Cytotoxic T cell (primary cell): ENCODE measurements around a stretch of chr10.

- PRO-cap, 2 experiments, result no peak in any of the 2 experiments
Observed at GRCh38 chr10:96118661-96119045, 11.4 kb upstream of the ZNF518A start.

GRCh38 chr10:96130629-96131204 lies 620 bp downstream of the ZNF518A start:
- PRO-cap, 2 experiments, result no peak in any of the 2 experiments

DNA sequence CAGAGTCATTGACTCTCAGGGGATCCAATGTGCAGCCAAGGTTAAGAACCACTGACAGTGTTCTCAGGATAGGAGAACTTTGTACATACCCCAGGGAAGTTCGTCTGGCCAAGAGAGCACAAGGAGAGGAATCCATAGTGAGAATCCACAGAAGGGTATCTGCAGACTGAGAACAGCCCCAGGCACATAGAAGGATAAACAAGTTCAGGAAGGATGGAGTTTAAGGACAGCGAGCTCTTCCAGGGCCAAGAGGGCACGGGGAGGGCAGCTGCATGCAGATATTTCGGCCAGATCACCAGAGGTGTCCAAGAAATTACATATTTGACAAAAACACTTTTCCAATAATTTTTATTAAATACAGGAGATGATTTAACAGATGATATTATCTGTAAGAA lies 16.4 kb downstream of the BLNK start:
- PRO-cap, 2 experiments, result no peak in any of the 2 experiments

GRCh38 chr10:96267261-96267727 lies 4.1 kb downstream of the BLNK start:
- PRO-cap, 2 experiments, result no peak in any of the 2 experiments

DNA sequence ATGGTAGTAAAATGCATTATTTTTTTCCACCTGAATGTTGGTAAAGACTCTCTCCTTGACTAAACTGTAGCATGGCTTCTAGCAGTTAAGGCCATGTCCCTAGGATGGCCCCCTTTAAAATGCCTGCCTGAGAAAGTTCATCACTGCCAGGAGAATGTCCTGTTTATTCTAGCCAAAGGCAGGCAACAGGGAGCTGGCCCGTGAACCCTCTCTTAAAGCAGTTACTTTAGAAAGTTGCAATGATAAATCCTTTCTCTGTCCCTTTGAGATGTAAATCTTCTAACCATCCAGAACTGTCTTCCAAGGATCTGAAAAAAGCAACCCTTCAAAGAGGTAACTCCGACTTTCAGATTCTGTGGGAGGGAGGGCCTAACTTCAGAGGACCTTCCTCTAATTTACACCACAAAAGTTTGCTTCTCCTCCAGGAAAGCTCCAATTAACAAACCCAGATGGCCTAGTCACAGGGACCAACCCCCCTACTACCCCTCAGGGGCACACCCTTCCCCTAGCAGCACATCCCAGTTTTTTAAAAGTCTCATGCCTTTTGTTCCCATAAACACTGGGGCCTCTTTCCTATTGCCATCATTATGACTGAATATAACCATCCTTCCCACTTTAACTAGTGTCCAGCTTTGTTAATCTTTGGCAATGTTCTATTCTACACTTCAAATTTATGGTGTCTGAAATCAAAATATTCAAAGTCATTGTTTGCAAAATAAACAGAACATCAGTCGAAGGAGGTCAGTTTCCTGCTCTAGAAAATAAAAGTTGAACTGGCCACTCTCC lies 5.6 kb downstream of the DNTT start:
- PRO-cap, 2 experiments, result no peak in any of the 2 experiments

DNA sequence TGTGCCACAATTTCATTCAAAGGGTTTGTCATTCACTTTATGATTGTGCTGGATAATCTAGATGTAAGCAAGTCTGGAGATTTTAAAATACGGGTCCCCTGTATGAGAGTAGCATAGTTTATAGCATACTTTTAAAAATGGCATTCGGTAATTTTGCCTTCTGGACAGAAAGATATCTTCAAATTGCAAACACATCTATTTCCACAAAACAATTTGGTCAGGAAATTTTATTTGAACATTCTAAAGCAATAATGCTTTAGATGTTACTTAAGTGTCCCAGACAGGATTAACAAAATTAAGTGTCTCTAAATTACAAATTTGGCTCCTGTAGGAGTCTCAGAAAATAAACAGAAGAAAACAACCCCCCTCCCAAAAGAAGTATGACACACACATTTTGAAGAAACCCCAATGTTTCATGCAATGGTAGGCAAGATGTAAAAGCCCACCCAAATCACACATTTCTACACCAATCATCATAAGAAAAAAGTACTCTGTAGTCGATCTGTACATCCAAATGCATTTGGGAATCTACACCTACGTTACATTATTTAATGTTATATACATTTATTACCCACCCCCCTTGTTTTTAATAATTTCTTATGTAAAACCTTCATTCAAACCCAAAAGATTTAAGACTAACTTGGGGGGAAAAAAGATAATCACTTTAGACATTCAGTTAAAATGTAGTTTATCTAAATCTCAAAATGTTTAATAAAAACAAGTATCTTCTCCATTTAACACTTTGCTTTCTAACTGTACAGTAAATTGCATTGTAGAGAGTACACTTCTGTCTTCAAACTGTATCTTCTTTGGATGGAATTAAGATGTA lies 7.3 kb upstream of the TLL2 start:
- PRO-cap, 2 experiments, result no peak in any of the 2 experiments

DNA sequence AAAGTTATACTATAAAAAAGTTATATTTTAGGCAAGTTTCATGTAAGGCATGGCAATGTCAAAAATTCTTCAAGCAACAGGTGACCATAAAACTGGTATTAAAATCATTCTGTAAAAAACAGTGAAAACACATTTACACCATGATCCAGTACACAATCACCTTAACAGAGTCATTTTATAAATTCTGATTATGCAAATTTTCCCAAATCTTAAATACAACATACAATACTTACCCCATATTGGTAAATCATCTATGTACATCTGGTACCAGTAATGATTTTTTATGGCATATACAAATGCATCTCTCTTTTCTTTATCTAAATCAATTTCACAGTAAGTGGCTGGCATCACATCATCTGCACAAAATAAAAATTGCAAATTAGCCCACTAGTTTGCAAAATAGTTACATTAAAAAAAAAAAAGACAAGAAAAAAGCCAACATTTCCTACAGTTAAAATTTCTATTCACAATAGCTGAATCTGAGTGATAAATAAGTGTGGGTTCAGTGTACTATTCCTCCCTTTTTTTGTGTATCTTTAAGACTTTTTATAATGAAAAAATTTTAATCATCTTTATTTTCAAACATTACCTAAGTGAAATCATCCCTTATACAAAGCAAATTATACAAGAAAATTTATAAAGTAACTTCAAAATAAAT lies 21.6 kb downstream of the TM9SF3 start:
- PRO-cap, 2 experiments, result no peak in any of the 2 experiments

GRCh38 chr10:96576992-96577572 lies 9.7 kb downstream of the TM9SF3 start:
- PRO-cap, 2 experiments, result no peak in any of the 2 experiments

- PRO-cap, 2 experiments, result no peak in any of the 2 experiments
Observed at GRCh38 chr10:96663740-96664225, 56.5 kb downstream of the PIK3AP1 start.

- PRO-cap, 2 experiments, result no peak in any of the 2 experiments
Observed at GRCh38 chr10:96699327-96700064, 20.8 kb downstream of the PIK3AP1 start.

GRCh38 chr10:96721309-96721715 lies 998 bp upstream of the PIK3AP1 start:
- PRO-cap, 2 experiments, result no peak in any of the 2 experiments

DNA sequence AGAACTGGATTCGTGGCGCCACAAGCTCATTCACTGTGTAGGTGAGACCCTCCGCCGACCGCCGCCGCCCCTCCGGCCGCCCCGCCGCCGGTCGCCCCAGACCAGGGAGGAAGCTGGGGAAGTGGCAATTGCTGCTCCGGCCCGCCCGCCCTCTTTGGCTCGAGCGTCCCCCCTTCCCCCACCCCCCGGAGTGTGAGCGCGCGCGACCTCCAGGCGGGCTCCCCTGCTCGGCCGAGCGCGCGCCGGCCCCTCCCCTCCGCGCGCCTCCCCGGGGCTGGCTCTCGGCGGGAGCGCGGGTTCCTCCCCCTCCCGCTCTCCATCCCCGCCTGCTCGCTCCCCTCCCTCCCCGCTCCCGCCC lies 240 bp downstream of the LCOR start:
- PRO-cap, 2 experiments, result peak in 2 of 2 experiments; most common plus-strand start position 319 of the sequence (in 2); most common minus-strand start position 156 of the sequence (in 2)

GRCh38 chr10:96833698-96834098 lies 1.6 kb downstream of the LCOR start:
- PRO-cap, 2 experiments, result no peak in any of the 2 experiments

DNA sequence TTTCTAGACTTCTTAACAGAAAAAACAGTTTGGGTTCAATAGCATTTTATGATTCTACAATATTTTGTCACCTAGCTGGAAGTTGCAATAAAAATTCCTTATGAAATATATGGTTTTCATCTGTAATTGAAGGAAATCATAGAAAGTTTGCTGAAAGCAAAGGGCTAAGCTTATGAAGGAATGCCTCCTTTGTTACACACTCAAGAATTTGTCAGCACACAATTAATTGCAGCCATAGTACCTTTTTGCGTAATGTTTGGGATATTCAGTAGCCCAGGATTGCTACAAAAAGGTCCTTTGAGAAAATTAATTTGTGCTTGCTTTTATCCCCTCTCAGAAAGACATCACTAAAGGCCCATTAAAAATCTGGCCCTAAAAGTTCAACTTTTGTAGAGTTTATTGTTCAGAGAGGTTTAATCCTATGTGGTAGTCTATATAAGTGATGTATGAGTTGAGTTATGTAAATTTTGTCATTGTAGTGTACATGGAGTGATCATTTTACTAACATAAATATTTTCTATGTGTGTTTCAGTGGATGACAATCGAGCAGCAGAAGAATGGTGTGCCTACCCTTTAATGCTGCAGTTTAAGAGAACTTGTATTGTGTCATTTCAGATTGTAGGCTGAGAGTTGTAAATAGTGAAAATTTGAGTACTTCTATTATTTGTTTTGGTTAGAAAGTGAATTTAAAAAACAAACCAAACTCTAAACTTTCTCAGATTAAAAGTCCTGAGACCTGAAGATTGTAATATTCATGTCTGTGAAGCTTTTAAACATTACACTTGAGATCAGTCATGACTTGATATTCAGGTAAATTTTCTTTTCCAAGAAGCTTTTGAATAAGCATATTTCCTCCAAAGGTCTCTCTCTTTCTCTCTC lies 126.0 kb downstream of the LCOR start:
- PRO-cap, 2 experiments, result no peak in any of the 2 experiments

- PRO-cap, 2 experiments, result no peak in any of the 2 experiments
Observed at GRCh38 chr10:96983796-96984711, 152.0 kb downstream of the LCOR start.

DNA sequence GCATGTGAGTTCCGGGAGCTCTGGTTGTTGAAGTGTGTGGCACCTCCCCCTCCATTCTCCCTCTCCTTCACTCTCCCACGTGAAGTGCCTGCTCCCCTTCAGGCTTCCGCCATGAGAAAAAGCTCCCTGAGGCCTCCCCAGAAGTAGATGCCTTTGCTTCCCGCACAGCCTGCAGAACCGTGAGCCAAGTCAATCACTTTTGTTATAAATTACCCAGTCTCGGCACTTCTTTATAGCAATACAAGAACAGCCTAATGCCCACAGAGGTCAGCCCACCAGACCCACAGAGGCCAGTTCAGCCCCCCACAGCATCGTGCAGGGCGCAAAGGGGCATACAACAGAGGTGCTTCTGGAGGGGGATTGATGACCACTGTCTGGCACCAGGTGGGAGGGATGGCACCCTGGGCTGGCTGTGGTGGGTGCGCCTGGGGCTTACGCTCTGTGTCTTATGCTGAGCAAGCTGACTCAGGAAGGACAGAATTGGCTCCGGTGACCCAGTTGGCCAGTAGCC lies 119.2 kb downstream of the SLIT1 start:
- PRO-cap, 2 experiments, result peak in 2 of 2 experiments; most common minus-strand start position 229 of the sequence (in 2)

- PRO-cap, 2 experiments, result no peak in any of the 2 experiments
Observed at GRCh38 chr10:97196141-97197035, 10.6 kb upstream of the SLIT1 start.

DNA sequence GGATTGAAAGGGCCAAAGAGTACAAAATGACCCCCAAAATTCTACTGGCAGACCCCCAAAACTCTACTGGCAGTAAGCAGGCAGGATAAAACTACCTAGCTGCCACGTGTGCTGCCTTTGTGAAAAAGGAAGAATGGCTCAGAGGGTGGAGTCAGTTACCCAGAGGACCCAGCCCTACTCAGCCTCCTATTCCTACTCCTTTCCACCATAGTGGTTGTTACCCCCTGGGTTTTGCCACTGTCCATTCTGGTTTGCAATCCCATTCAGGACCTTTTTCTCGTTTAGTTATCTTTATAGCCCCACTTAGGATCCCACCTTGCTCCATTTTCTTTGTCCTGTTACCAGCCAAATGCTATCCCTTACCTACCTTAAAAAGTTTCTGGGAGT lies 36.5 kb downstream of the ARHGAP19 start:
- PRO-cap, 2 experiments, result no peak in any of the 2 experiments

DNA sequence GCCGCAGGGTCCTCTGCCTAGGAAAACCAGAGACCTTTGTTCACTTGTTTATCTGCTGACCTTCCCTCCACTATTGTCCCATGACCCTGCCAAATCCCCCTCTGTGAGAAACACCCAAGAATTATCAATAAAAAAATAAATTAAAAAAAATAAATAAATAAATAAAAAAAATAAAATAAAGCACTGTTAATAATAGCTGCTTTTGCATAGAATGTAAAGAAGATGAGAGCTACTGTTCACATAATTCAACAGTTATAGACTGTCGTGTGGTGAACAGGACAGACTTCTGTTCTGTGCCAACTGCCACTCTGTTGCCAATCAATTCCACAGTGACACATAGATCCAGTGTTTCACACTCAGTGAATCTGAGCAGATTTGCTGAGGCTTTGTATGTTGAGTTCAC lies 15.0 kb downstream of the ARHGAP19 start:
- PRO-cap, 2 experiments, result no peak in any of the 2 experiments

DNA sequence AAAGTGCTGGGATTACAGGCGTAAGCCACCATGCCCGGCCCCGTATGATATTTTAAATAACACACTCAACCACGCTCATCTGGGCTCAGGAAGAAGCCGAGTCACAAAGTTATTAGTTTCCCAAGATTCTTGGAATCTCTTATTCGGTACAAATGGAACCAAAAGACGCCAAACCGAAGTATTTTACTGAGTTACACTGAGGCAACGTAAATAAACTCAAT lies 973 bp downstream of the ARHGAP19 start:
- PRO-cap, 2 experiments, result no peak in any of the 2 experiments